UCH-1 (cell line): Measurements from ENCODE around the genes RXFP2 and ZAR1L.

GRCh38 chr13:30542057-30542566, 75.6 kb upstream of the USPL1 start:
- RRBS: 85% methylated on average over 2 of the region's 13 CpGs

DNA sequence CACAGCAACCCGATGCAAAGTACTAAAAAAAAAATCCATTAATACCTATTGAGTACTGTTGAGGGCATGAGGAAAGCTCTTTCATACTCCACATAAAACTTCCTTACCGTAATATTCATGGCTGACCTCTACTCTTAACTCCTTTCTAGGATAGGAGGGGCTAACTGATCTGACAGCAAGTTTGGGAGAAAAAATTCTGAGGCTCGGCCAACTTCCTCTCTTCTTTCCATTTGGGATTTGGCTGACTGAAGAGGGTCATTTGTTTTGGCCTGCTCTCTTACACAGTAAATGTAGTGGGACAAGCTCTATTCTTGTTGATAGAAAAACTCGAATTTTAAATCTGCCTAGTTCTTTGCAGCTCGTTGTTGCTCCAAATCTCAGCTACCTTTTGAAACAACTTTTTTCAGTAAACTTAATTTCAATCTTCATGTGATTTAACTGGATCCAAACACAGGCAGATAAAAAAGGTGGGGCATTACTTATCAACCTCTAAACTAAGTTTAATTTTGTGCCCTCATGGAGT, 9.3 kb upstream of the USPL1 start:
- RRBS: no CpG with 5 or more reads among the region's 5 CpGs

DNA sequence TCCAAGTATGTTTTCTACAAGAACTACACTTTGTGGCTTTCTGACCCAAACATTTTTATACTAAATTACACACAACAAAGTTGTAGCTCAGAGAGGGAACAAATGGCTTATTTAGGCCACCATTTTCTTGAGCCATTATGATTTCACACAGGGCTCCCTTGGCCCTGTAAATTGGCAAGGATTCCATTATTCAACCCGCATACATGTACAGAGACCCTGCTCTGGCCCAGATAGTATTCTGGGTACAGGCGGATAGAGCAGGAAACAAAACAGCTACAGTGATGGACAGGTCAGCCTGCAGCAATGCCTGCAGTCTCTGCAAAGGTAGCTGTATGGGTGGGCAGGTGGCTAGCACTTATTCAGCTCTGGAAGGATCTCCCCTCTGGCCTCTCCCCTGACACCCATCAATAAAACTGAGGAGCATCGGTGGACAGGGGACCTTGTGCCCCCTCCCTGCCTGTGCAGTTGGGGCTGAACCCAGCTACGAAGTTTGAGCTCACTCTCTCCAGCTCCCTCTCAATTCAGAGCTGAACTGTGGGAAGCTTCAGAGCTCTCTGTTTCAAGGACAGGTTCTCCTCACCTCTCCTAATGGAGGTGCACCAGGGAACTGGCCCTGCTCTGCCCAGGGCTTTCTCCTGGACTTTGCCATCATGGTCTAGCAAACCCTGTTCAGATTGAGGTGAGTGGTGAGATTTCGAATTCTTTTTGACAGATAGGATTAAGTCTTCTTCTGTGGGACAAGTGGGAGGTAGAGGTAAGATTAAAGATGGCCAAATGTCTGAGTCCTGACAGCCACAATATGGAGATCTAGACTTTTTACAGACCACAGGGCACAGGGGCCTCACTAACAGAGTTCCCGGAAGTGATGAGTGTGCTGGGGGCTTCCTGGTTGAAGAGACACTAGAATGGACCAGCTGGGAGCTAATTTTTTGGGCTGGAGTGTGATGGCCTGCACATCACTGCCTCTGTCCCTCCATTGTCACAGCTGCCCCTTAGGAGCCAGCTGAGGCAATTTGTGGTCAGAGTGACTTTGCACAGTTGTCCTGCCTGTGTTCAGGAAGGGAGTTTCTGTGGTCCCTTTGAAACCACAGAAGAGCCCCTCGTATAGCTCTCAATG, 1.7 kb downstream of the ALOX5AP start:
- RRBS: no CpG with 5 or more reads among the region's 7 CpGs

- RRBS: no CpG with 5 or more reads among the region's 17 CpGs
Measured at GRCh38 chr13:30796667-30797358, 61.5 kb downstream of the ALOX5AP start.

GRCh38 chr13:30833995-30834571, 72.0 kb upstream of the MEDAG start:
- RRBS: no CpG with 5 or more reads among the region's 9 CpGs

GRCh38 chr13:31046482-31047077, 114.1 kb downstream of the TEX26 start:
- RRBS: no CpG with 5 or more reads among the region's 12 CpGs

DNA sequence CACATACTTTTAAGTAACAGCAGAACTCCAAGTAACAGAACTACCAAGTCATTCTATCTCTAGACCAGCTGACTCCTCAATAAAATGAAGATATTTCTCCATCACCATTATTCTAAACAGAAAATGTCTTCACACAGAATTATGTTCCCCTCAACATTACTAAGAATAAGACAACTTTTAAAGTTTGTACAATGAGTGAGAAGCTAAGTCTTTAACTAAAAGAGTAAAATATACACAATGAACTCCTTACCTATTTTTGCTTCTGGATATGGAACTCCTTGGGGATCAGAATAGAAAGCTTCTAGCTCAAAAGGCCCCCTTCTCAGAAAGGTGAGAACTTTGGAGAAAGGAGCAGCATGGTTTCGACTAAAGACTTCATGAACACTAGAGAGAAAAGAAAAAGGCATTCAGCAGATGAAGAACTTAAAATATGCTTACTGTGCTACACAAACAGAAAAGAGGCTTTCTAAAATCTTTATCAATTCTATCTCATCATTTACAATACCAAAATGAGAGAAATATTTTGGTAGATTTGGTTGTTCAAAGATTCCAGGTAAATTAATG, 13.9 kb downstream of the HSPH1 start:
- RRBS: no CpG with 5 or more reads among the region's 1 CpG

- RRBS: no CpG with 5 or more reads among the region's 3 CpGs
Measured at GRCh38 chr13:31374620-31374972, 174.8 kb downstream of the B3GLCT start.

GRCh38 chr13:31739401-31739853, at the start of gene RXFP2:
RXFP2 (plus strand) TSS chr13:31739526.
- RRBS: no CpG with 5 or more reads among the region's 3 CpGs

GRCh38 chr13:31950362-31950893, 81.1 kb upstream of the FRY start:
- RRBS: no CpG with 5 or more reads among the region's 2 CpGs

GRCh38 chr13:32254752-32255743, 60.1 kb downstream of the ZAR1L start:
- RRBS: no CpG with 5 or more reads among the region's 11 CpGs

DNA sequence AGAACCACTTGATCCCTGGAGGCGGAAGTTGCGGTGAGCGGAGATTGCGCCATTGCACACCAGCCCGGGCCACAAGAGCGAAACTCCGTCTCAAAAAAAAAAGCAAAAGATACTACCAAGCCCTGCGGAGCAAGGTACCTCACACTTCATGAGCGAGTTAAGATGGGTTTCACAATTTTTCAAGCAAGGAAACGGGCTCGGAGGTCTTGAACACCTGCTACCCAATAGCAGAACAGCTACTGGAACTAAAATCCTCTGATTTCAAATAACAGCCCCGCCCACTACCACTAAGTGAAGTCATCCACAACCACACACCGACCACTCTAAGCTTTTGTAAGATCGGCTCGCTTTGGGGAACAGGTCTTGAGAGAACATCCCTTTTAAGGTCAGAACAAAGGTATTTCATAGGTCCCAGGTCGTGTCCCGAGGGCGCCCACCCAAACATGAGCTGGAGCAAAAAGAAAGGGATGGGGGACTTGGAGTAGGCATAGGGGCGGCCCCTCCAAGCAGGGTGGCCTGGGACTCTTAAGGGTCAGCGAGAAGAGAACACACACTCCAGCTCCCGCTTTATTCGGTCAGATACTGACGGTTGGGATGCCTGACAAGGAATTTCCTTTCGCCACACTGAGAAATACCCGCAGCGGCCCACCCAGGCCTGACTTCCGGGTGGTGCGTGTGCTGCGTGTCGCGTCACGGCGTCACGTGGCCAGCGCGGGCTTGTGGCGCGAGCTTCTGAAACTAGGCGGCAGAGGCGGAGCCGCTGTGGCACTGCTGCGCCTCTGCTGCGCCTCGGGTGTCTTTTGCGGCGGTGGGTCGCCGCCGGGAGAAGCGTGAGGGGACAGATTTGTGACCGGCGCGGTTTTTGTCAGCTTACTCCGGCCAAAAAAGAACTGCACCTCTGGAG, at the start of gene ZAR1L:
Gene ZAR1L (minus strand): TSS at position 603 of the 904 bp plus-strand sequence.
- RRBS: 0% methylated on average over 1 of the region's 54 CpGs

DNA sequence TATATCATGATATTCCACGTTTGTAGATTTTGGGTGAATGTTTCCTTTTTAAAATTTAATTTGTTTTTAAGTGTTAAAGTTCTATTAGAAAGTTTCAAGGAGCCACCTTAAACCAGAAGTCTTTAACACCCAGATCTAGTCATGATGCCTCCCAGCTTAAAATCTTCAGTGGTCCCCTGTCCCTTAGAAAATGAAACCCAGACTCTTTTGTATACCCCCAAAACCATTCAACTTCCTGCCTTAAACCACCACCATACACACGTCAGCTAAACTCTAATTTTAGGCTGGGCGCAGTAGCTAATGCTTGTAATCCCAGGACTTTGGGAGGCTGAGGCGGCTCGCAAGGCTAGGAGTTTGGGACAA, 37.9 kb downstream of the N4BP2L1 start:
- RRBS: no CpG with 5 or more reads among the region's 5 CpGs

GRCh38 chr13:32502627-32503303, 35.8 kb downstream of the N4BP2L2 start:
- RRBS: no CpG with 5 or more reads among the region's 12 CpGs

DNA sequence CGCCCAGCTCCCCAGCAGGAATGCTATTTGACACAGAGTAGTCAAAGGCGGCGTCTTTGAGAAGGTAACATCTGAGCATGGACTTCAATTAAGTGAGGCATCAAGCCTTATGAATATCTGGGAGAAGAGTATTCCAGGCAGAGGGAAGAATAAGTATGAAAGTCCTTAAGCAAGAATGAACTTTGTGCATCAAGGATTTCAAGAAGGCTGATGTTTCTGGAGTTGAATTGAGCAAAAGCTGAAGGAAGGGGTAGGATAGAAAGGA, 194.1 kb downstream of the PDS5B start:
- RRBS: no CpG with 5 or more reads among the region's 3 CpGs

DNA sequence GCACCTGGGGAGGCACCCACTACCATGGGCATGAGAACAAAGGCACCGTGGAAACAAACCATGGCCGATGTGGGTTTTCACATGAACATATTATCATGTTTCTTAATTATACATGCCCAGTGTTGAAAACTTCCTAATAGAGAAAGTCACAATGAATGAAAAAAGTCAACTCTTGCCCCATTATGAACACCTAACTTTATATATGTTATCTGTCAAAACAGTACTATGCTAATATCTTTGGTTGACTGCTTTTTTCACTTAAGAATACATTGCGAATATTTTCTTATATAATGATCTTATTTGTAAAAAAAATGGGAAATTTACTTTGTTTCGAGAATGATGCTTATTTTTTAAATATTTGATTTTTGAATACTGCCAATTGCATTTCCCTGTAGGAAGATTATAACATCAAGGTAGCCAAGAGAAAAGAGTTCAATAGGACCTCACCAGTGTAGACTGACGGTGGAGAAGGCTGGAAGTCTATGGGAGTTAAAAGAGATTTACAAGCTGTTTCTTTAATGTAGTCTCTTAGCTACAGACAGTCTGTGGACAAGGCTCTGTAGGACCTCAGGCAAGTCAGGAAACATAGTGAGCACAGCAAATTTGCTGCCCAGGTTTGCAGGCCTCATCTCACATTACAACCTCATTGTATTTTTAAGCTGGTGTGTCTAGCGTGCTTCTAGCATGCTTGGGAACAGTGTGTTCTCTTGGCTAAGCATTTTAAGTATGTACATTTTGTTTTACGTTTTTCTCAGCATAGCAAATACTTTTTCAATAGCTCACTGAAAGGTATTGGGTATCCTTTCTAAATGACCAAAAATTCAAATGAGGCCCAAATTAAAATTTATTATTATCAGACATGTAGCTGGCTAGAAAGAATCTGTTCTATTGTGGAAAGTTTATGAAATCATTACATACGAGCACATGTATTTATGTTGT, 113.4 kb downstream of the STARD13 start:
- RRBS: no CpG with 5 or more reads among the region's 8 CpGs

GRCh38 chr13:33186741-33187261, 98.8 kb downstream of the STARD13 start:
- RRBS: no CpG with 5 or more reads among the region's 8 CpGs

GRCh38 chr13:33235760-33236542, 49.6 kb downstream of the STARD13 start:
- RRBS: no CpG with 5 or more reads among the region's 10 CpGs

DNA sequence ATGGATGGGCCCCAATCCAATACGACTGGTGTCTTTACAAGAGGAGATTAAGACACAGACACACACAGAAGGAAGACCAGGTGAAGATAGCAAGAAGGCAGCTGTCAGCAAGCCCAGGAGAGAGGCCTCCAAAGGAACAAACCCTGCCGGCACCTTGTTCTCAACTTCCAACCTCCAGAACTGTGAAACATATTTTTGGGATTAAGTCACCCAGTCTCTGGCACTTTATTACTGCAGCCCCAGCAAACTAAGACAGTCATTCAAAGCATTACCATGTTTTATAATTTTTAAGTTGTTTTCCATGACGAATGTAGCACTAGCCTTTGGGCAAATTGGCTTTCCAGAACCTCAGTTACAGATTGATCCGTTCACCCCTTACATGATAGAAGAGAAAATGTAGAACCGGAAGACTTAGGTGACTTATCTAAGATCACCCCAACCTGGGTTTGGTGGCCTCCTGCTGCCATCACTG, 11.2 kb downstream of the STARD13 start:
- RRBS: no CpG with 5 or more reads among the region's 5 CpGs

DNA sequence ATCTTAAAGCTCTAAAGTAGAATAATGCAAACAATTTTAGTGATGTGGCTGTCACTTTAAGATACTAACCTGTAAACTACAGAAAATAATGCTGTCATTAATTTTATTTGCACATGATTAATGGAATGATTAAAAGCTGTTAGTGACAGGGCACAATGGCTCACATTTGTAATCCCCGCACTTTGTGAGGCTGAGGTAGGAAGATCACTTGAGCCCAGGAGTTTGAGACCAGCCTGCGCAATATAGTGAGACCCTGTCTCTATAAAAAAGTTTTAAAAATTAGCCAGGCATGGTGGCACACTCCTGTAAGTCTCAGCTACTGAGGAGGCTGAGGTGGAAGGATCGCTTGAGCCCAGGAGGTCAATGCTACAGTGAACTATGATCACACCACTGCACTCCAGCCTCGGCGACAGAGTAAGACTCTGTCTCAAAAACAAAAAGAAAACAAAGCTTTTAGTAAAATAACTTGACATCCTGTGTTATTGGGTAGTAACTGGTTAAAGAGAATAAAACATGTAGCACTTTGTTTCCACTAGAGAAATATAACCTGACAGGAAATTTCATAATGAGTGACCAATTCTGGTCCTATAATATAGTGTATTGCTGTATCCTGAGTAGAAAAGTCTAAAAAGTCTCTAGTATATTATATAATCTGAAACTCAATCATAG, 2.8 kb downstream of the STARD13 start:
- RRBS: no CpG with 5 or more reads among the region's 5 CpGs